Heart (tissue), 3 donors: ENCODE measurements around a stretch of chr5.

DNA sequence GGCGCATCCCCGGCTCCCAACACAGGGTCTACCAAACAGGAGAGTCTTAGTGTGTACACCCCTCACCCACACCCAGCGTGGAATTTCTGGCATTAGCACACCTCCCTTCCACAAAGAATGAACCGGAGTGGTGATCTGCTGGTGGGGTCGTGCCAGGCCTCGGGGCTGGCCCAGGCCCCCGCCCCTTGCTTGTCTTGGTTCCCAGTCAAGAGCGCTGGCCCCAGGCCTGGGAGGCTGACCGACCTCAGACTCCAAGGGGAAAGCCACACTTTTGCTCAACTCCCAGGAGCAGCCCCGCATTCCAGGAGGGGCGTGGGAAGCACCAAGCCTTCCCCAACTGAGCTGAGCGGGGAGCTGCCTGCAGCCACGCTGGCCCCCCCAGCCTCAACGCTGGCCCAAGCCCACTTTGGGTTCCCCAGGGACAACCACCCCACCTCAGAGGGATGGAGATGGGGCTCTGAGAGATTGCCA lies 55.4 kb downstream of the NEURL1B start:
- RAMPAGE, long total RNA, 2 experiments, result no peak in any of the 2 experiments

GRCh38 chr5:172701587-172702098 lies 60.6 kb downstream of the NEURL1B start:
- RAMPAGE, long total RNA, 2 experiments, result no peak in any of the 2 experiments

- RAMPAGE, long total RNA, 2 experiments, result no peak in any of the 2 experiments
Observed at GRCh38 chr5:172751639-172752061, 19.3 kb downstream of the DUSP1 start.

GRCh38 chr5:172800914-172801829 lies 30.2 kb upstream of the DUSP1 start:
- RAMPAGE, long total RNA, 2 experiments, result no peak in any of the 2 experiments

DNA sequence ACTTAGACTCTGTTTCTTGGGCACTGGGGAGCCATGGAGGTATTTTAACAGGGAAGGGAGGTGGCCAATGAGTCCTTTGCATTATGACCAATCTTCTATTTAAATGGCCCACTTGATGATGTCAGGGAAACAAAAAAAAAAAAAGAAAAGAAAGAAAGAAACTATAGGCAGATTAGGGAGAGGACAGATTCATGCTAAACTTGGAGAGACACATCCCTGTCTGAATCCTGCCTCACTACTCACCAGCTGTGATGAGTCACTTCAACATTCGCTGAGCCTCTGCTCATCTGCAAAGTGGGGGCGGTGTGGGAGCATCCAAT lies 17.2 kb upstream of the ERGIC1 start:
- RAMPAGE, long total RNA, 2 experiments, result no peak in any of the 2 experiments

GRCh38 chr5:172860476-172861735 lies 26.9 kb downstream of the ERGIC1 start:
- RAMPAGE, long total RNA, 2 experiments, result no peak in any of the 2 experiments

GRCh38 chr5:172870119-172871388 lies 36.5 kb downstream of the ERGIC1 start:
- RAMPAGE, long total RNA, 2 experiments, result no peak in any of the 2 experiments

DNA sequence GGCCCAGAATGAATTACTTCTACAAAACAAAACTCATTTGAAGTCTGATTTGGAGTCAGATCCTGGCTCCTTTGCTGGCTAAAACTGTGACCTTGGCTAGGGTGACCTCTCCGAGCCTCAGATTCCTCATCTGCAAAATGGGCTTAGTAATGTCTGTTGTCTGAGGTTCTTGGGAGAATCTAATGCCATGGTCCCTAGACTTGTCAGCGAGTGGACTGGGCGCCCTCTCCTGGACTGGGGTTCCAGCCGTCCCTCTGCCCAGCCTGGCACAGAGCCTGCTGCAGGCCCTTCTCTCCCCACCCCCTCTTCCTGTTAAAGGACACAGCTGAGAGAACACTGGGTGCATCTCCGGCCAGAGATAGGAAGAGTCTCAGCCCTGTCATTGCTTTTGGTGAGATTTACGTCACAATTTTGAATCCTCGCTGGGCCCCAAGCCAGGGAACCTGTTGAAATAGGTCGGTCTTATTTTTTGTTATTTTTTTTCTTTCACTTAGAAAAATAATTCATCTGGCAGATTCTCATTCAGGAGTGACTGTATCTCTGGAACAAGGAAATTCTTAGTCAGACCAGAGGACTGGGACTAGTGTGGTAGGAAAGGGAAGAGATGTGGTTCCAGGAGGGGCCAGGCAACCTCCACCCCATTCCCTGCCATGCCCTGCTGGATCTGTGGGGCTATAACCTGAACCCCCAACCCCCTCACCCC lies 48.3 kb upstream of the RPL26L1 start:
- RAMPAGE, long total RNA, 2 experiments, result no peak in any of the 2 experiments

DNA sequence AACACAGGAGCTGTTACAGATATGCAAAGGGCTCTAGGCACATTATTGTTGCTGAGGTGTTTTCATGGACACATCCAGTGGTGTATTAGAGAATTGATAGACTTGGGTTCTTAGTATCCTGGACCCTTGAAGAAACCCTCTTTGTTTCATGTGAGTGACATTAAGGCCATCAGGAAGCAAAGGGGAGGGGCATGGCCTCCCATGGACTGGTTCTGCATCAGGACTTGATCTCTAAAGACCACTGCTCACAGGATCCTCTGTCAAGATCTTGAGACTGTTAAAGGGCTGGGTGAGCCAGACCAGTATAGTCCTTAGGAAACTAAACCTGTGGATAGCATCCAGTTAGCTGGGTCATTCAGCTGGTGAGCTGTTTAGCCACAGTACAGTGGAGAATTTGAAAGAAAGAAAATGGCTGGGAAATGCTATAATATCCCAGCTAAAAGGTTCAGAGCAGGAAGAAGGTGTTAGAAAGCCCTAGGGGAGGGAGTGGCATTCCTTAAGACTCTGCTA lies 4.4 kb upstream of the BNIP1 start:
- RAMPAGE, long total RNA, 2 experiments, result no peak in any of the 2 experiments

GRCh38 chr5:173277988-173278581 lies 43.1 kb upstream of the NKX2-5 start:
- RAMPAGE, long total RNA, 2 experiments, result no peak in any of the 2 experiments

GRCh38 chr5:173318648-173319292 lies 9.4 kb downstream of the STC2 start:
- RAMPAGE, long total RNA, 2 experiments, result no peak in any of the 2 experiments

- RAMPAGE, long total RNA, 2 experiments, result no peak in any of the 2 experiments
Observed at GRCh38 chr5:173320308-173320819, 7.8 kb downstream of the STC2 start.

GRCh38 chr5:173327474-173327972 lies 691 bp downstream of the STC2 start:
- RAMPAGE, long total RNA, 2 experiments, result no peak in any of the 2 experiments

GRCh38 chr5:173412868-173413210 lies 84.6 kb upstream of the STC2 start:
- RAMPAGE, long total RNA, 2 experiments, result no peak in any of the 2 experiments

GRCh38 chr5:173496037-173496635 lies 120.3 kb downstream of the BOD1 start:
- RAMPAGE, long total RNA, 2 experiments, result no peak in any of the 2 experiments

DNA sequence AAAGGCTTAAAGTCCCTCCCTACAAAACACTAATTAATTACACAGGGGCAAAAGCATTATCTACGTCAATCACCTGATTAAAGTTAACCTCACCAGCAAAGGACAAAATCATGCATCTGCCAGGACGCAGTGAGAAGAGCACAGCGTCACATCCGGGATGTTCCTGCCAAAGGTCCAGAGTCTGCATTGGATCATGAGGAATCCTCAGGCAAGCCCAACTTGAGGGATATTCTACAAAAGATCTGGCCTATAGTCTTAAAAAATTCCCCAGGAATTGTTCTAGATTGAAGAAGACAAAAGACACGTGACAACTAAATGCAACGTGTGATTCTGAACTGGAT lies 15.7 kb downstream of the BOD1 start:
- RAMPAGE, long total RNA, 2 experiments, result no peak in any of the 2 experiments

DNA sequence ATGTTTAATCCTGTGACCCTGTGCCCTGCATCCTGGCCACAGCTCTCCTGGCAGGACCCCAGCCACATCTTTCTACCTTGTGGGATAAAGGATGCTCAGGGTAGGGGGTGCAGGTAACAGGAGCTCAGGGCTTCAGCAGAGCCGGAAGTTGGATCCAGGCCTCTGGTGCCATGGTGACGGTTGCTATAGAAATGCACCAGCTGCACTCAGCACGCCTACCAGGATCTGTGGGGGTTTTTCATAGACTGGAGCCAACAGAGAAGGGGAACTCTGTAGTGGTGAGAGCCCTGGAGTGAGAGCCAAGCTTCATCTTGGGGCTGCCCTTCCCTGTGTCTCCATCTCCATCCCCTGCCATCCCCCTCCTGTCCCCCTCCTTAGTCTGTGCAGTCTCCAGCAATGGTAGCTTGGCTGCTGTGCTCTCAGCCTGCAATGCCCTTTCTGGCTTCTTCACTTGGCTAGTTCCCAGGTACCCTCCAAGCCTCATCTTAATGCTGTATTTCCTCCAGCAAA lies 27.5 kb upstream of the BOD1 start:
- RAMPAGE, long total RNA, 2 experiments, result no peak in any of the 2 experiments

DNA sequence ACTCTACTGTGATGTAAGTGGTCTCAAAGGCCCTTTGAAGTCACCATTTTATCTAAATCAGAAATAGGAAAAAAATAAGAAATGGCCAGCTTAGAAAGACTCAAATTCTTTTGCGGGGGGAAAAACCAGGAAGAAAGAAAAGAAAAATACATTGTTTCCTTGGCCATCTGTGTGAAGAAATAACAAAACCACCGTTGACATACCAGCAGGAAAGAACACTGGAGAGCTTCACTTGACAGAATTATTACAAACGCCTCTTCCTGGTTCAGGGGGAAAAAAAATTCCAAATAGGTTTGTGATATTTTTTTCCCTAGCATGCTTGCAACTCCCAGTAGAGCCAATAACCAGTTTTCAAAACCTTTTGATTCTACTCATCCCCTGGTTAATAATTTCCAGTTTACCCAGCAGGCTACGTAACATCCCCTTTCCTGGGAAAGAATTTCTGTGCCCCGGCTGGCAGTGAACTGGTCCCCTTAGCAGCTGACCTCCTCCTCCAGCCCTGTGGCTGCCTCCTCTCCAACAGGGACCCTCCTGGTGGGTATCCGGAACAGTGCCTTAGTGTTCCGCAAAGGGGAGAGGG lies 72.7 kb upstream of the BOD1 start:
- RAMPAGE, long total RNA, 2 experiments, result no peak in any of the 2 experiments

DNA sequence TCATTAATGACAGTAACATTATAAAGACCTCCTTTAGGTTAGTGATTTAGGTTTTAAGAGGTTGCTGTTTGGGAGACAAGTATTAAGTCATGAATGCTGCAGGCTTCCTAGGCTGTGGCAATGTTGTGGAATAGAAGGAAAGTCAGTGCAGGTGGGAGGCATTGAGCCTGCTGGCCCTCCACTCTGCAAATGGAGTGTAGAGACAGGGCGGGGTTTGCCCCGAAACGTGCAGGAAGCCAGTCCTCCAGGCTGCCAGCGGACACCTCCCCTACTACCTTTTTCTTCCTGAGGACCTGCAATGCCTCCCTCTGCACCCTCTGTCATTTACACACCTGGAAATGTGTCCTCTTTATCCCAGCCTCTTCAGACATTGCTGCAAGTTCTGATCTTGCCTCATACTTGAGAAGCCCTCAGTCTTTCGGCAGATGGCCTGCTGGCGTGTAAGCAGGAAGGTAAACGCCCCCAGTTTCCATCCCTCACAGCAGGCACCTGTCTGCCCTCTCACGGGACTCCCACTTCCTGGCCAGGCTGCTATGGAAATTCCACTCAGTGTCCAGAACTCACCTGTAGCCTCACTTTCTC lies 81.5 kb upstream of the BOD1 start:
- RAMPAGE, long total RNA, 2 experiments, result no peak in any of the 2 experiments

GRCh38 chr5:173736933-173737221 lies 120.4 kb upstream of the BOD1 start:
- RAMPAGE, long total RNA, 2 experiments, result no peak in any of the 2 experiments